ENCODE results near the genes RETN, MAP2K7 and ADAMTS10.

DNA sequence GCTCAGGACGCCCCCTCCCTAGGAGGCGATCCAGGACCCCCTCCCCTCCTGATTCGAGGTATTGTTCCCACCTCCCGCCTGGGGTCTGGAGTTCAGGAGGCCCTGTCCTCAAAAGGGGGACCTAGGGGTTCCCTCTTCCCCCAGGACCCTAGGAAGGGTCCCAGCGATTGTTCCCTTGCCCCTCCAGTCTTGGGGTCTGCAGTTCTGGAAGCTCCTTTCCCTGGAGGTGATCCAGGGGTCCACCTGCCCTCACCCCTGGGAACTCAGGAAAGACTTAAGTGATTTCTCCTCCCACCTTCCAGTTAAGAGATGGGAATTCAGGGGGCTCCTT, 610 bp downstream of the ZNF358 start:
- PRO-cap = no peak

DNA sequence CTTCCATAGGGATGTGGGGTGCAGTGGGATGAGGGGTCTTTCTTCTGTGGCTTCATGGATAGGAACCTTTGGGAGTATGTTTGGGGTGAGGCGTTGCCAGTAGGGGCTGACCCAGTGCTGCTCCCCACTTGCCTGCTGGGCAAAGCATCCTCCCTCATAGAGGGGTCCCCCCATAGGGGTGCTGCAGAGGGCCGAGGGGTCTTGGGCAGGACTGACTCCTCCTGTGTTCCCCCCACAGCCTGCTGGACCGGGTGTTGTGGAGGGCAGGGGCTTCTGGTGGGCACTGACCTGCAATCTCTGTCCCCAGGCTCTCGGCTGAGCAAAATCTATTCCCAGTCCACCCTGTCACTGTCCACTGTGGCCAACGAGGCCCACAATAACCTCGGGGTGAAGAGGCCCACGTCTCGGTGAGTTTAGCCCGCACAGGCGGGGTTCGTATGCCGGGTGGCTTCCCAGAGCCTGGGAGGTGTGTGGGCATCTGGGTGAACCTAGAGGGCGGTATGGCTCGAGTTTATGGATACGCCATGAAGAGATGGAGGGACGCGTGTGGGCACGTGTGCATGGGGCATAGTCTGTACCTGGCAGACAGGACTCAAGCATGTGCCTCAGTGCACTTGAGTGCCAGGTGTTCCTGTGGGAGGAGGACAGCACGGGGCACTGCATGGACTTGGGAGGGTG, 13.0 kb downstream of the XAB2 start:
- PRO-cap = no peak

DNA sequence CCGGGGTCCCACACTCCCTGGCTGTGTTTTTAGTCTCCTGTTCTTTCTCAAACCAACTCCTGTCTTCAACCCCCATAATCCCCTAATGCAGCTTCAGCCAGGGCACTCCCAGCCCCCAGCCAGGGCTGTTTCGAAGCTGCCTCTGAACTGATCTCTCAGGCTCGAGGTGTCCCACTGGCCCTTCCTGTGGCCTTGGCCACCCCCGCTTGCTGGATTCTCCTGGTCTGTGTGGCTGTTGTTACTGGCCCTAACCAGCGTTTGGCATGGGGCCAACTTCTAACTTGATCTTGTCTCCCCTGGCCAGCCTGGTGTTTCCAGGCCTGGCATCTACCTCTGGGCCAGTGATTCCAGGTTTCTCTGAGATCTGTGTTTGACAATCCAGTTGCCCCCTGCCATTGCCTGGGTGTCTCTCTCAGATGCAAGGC, 11.0 kb downstream of the XAB2 start:
- PRO-cap = no peak

GRCh38 chr19:7668980-7669242, at the start of gene RETN:
Gene RETN, plus strand, starts transcription at chr19:7669049.
- PRO-cap = no peak

DNA sequence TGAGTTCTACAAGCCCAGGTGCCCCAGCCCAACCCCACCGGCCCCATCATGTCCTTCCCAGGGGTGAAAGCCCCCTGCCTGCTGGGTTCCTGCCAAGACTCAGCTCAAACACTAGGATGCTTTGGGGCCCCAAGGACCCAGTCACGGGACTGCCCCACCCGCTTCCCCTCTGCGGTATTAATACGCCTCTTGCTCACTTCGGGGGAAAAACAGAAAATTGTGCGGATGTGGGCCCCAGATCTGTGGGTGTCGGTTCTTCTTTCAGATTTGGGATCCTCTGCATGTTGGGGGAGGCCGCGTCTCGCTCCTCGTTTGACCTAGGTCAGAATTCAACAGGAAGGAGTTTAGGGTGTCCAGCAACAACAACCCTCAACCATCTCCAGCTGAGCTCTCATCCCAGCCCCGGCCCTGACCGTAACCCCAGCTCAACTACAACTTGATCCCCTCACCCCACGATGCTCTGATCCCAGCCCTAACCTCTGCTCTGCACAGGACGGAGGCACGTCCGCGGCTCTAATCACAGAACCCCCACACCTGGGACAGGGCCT, 3.8 kb upstream of the FCER2 start:
- PRO-cap = no peak

- PRO-cap = no peak
Measured at GRCh38 chr19:7869504-7869962, 4.7 kb downstream of the PRR36 start.

DNA sequence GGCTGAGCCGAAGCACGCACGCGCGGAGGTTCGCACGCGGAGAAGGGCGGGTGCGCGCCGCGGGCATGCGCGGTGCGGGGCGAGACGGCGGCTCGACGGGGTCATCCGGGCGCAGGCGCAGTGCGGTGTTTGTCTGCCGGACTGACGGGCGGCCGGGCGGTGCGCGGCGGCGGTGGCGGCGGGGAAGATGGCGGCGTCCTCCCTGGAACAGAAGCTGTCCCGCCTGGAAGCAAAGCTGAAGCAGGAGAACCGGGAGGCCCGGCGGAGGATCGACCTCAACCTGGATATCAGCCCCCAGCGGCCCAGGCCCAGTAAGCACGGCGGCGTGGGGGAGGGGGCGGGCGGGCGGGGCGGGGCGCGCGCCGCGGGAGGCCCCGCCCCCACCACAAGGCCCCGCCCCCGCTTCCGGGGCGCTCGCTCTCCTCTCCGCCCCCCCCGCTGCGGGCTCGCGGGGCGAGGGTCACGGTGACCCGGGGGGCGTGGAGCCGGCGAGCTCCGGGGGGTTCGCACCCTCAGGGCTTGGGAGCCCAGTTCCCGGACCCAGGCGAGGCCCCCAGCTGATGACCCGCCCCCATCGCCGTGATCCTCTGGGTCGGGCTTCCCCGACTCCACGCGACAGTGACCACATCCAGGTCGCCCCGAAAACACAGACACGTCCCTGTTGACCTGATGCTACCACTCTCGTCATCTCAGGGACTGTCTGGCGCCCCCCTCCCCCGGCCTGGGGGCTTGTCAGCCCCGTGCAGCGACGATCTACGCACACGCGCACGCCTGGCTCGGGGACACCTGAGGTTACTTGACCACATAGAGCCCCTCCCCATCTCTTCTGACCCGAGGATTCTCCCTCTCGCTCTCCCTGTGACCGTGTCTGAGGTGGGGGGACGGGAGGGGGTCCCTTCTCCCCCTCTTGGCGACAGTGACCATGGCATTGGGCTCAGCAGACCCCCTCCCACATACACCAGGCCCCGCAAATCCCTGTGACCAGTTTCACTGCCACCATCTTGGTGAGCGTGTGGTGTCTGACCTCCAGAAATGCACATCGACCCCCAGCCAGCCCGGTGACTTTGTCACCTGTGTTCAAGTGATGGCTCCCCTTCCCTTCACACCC, at the start of gene MAP2K7:
TSS of gene MAP2K7 (plus strand) at position 120 of the 1,108 bp plus-strand sequence.
- PRO-cap = bidirectional peak, plus-strand start at position 132 of the sequence, minus-strand start outside the sequence

GRCh38 chr19:7907070-7907269, 3.3 kb downstream of the MAP2K7 start:
- PRO-cap = no peak

GRCh38 chr19:7907969-7908604, 4.4 kb downstream of the MAP2K7 start:
- PRO-cap = no peak

- PRO-cap = no peak
Measured at GRCh38 chr19:7961988-7962841, 18.7 kb upstream of the TIMM44 start.

DNA sequence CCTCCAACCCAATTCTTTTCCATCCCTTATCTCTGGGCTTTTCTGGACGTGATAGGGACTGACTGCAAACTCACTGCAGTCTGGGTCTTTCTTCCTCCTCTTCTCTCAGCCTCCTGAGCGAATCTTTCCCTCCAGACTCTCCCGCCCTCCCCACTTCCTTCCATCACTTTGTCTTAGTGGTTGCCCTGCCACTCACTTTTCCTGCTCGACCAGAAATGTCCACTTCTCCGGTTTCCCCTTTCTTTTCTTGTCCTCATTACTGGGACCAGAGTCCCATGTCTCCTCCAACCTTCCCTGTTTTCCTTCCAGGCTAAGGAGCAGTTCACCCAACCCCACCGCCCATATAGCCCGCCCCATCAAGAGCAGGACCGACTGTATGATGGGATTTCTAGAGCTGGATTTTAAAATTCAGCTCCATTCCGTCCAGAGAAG, 22.0 kb upstream of the TIMM44 start:
- PRO-cap = no peak

- PRO-cap = no peak
Measured at GRCh38 chr19:7993498-7994010, 11.9 kb downstream of the ELAVL1 start.

DNA sequence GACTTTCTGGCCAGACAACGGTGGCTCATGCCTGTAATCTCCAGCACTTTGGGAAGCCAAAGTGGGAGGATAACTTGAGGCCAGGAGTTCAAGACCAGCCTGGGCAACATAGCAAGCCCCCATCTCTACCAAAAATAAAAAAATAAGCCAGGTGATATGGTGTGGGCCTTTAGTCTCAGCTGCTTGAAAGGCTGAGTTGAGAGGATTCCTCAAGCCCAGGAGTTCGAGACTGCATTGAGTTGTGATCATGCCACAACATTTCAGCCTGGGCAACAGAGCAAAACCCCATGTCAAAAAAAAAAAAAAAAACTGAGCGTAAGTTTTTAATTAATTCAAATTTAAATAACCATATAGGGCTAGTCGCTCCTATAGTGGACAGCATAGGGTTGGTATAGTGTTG, 4.5 kb upstream of the ELAVL1 start:
- PRO-cap = no peak

DNA sequence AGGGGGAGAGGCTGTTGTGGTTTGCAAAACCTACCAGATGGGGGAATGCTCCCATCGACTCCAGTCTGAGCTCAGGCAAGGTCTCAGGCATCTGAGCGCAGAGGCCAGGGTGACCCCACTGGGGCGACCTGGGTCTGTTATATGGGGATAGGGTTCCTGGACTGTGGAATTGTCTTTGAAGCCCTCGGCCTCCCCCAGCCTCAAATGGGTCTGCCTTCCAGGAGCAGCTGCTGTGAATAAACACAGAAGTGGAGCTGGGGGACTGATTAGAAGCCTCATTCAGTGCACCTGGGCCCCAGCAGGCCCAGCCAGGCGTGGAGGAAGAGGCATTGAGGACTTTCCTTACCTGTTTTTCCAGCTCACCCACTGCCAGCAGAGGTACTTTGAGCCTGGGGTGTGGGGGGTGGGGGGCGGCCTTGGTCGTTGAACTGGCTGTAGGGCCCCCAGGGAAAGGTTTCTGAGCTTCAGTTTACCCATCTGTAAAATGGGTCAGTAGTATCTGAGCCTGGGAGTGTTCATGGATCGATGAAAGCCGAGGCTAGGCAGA, 1.4 kb downstream of the CERS4 start:
- PRO-cap = no peak

GRCh38 chr19:8363018-8363453, 919 bp upstream of the ANGPTL4 start:
- PRO-cap = no peak

- PRO-cap = no peak
Measured at GRCh38 chr19:8488468-8488830, 14.0 kb downstream of the PRAM1 start.

DNA sequence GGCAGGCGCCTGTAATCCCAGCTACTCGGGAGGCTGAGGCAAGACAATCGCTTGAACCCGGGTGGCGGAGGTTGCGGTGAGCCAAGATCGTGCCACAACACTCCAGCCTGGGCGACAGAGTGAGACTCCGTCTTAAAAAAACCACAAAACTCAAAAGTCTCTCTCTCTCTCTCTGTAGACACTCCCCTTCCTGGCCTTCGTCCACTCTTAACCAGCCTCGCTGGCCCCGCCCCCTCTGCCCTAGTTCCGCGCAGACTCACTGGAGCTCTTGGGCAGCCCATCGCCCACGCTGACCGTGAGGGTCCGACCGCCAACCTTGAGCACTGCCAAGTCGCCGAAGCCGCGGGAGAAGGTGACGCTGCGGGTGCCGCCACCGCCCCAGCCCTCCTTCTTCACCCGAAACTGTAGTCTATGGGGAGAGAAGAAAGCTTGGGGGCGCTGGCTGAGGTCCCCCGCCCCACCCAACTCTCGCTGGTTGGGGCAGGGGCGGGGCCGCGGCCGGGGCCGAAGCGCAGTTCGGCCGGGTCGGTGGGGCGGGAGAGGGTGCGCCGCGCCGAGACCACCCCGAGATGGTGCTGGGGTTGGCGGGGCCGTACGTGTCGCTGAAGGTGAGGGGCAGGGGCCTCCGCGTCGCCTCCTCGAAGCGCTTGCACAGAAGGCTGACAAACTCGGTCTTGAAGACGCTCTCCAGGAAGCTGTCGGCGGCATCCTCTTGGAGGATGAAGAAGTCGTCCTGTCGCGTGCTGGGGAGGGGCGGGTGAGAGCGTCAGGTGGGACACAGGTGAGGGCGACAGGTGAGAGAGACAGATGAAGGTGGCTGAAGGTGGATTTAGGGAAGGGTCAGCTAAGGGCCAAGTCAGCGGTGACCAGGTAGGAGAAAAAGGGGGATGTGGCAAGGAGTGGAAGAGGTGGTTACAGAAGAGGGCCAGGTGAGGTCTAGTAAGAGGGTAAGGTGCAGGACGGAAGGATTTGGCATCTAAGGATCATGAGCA, 12.5 kb upstream of the ZNF414 start:
- PRO-cap = bidirectional peak, plus-strand start at position 280 of the sequence, minus-strand start at position 209 of the sequence

GRCh38 chr19:8569048-8569821, 8.0 kb downstream of the MYO1F start:
- PRO-cap = no peak

GRCh38 chr19:8610149-8611292, at the start of gene ADAMTS10:
Gene ADAMTS10, minus strand, starts transcription at chr19:8610715.
- PRO-cap = bidirectional peak, plus-strand start at chr19:8610818, minus-strand start at chr19:8610705

- PRO-cap = unidirectional peak, plus-strand start at chr19:8641311
Measured at GRCh38 chr19:8641208-8641429, 10.7 kb downstream of the NFILZ start.

Data from bronchus (tissue), 1 donor.